Prostate gland (tissue), 2 donors: ENCODE data around the gene PAPOLA.

DNA sequence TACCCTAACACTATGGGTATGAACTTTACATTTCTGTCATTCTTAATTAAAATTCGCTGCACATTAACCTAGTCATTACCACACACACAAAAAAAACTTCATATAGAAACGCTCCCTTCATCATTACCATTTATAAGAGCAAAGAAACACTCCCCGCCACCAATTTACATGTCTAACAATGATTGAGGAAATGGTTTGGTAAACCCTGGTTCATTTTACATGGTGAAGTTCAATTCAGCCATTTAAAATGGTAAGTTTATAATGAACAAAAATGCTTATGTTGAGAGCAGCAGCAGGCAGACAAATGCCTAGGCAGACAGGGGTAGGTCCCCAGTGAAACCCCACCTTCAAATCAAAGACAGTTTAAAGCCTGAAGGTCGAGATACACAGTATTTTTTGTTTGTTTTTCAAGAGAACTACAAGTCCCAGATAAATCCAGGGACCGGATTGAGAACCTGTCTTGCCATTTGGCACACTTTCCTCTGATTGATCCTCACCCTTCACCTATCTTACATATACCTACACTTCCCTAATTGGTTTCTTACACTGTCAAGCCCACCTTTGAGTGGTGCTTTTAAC lies 11.4 kb downstream of the DICER1 start:
- PRO-cap = no peak
- RAMPAGE, long total RNA, 2 experiments = no peak in any of the 2 experiments

GRCh38 chr14:95183018-95183498 lies 25.7 kb upstream of the DICER1 start:
- PRO-cap = no peak
- RAMPAGE, long total RNA, 2 experiments = no peak in any of the 2 experiments

- PRO-cap = no peak
- RAMPAGE, long total RNA, 2 experiments = no peak in any of the 2 experiments
Measured at GRCh38 chr14:95210600-95211166, 53.4 kb upstream of the DICER1 start.

DNA sequence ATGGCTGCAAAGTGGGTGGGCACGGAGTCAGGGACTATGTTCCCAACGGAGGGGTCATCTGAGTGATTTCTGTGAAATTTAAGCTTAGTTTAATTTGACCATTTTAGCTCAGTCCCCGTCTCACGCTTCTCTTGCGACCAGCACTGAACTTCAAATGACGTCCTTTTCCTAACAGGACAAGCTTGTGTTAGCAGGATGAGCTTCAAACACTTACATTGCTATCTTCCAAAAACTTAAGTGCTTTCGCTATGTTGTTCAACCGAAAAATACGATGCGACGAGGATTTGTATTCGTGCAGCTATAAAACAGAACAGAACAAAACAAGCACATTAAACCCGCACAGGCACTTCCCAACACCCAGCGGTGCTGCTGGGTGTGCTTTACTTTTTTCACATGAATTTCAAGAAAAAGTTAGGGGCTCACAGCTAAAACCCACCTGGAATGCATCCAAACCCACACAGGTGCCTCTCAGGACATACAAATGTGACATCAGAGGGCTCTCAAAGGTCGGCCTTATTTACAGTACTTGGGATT lies 64.2 kb upstream of the DICER1 start:
- PRO-cap = no peak
- RAMPAGE, long total RNA, 2 experiments = no peak in any of the 2 experiments

GRCh38 chr14:95227259-95227802 lies 70.0 kb upstream of the DICER1 start:
- PRO-cap = no peak
- RAMPAGE, long total RNA, 2 experiments = no peak in any of the 2 experiments

DNA sequence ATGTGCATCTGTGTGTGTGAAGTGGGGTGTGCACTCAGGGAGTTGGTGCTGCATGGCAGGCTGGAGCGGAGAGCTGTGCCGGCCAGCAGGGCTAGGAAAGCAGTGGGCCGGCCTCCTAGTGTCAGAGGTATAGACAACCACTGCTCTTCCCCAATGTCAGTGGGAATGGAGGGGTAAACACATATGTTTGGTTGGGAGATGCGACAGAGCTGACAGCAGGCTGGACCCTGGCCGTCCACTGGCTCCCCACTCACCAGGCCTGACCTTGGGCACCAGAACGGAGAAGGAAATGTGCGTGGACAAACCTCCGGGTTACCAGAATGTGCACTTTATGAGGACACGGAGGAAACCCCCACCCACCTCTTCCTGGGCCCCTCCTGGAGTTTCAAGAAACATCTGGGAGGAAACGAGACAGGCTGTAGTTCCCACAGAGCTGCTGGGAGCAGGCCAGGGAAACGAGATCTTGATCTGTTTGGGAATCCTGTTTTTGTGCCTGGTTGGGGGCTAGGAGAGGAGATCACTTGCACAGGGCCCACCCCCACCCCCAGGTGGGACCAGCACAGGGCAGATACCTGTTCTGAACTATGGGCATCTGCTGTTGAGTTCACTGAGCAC lies 60.5 kb downstream of the CLMN start:
- PRO-cap = no peak
- RAMPAGE, long total RNA, 2 experiments = no peak in any of the 2 experiments

- PRO-cap = no peak
- RAMPAGE, long total RNA, 2 experiments = no peak in any of the 2 experiments
Measured at GRCh38 chr14:95272989-95274118, 46.4 kb downstream of the CLMN start.

DNA sequence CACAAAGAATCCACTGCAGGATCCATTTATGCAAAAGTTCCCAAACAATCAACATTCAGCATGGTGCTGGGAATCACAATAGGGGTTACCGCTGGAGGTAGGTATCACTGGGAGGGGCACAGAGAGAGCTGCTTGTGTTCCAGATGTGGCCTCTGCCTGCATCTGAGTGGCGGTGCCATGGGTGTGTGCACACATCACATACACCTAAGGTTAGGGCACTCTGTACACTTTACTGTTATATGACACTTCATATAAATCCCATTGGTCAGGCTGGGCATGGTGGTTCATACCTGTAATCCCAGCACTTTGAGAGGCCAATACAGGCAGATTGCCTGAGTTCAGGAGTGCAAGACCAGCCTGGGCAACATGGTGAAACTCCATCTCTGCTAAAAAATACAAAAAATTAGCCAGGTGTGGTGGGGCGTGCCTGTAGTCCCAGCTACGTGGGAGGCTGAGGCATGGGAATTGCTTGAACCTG lies 30.7 kb downstream of the CLMN start:
- PRO-cap = no peak
- RAMPAGE, long total RNA, 2 experiments = no peak in any of the 2 experiments

DNA sequence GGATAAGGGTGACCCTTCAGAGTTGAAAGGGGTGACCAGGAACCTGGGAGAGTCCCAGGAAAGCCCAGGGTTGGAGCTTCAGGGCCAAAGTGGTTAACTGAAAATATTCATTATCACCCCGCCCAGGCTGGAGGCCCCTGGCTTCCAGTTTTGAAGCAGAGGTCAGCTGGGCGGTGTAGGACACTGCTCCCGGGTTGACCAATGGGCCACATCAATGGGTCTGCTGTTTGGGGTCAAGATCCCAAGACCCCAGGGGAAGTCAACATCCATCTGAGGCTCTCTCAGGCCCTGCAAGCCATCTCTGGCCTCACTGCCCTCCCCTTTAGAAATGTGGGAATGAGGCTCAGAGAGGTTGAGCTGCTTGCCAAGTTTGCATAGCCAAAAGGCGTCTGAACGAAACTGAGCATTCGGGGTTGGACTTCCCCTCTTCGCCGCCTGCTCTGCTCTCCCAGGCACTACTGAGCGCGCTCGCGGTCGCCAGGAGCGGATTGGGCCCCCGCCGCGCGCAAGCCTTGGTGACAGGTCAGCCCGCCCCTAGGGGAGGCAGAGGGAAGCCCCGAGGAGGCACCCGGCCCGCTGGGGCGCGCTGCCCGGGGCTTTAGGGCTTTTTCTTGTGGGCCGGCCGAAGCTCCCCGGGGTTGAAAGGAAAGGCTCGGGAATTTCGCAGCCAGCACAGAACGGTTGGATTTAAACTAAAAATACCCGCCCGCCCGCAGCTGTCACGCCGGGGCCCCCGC lies 583 bp downstream of the SYNE3 start:
- PRO-cap = no peak
- RAMPAGE, long total RNA, 2 experiments = no peak in any of the 2 experiments

DNA sequence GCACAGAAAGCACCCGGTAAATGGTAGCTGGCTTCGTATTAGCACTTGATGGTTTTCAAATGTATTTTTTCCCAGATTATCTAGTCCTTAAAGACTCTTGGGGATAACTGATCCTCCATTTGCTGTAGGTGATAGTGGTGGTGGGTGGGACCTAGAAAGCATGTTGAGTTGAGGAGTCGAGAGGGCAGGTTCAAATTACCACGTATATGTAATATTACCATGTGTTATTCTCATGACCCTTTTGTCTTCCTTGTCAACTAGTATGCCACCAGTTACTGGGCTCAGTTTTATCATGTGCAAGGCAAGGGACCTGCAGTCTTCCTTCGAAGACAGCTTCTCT lies 1.8 kb downstream of the GLRX5 start:
- PRO-cap = no peak
- RAMPAGE, long total RNA, 2 experiments = no peak in any of the 2 experiments

DNA sequence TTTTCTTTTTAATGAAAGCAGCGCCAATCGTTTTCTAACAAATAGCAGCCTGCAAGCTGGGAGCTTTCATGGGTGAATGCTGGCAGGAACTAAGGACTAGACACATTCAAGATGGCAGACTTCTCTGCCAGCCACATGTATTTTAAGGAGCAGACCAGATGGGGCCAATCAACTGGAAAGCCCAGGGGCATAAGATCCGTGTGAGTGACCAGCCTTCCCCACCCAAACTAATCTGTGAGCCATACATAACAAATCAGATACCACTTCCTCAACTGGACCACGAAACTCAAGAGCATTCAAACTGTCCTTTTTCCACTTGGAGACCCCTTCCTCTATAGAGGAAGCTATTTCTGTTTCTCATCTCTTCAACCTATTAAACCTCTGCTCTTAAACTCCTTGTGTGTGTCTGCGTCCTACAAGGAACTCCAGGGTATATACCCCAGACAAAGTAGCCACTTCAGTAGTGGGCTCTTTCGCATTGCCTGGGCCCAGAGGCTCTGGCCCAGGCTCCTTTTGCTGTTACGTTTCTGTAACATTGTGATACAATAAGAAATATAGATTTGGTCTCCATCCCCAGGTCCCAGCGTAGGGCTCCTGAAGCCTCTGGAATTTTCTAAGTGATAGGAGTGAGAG lies 9.8 kb downstream of the TCL1B start:
- PRO-cap = no peak
- RAMPAGE, long total RNA, 2 experiments = no peak in any of the 2 experiments

GRCh38 chr14:96104376-96105090 lies 65.4 kb downstream of the C14orf132 start:
- PRO-cap = unidirectional peak, plus-strand start at chr14:96104913
- RAMPAGE, long total RNA, 2 experiments = no peak in any of the 2 experiments

- PRO-cap = no peak
- RAMPAGE, long total RNA, 2 experiments = no peak in any of the 2 experiments
Measured at GRCh38 chr14:96117047-96117653, 78.0 kb downstream of the C14orf132 start.

GRCh38 chr14:96203713-96204079 lies 943 bp upstream of the BDKRB2 start:
- PRO-cap = no peak
- RAMPAGE, long total RNA, 2 experiments = no peak in any of the 2 experiments

DNA sequence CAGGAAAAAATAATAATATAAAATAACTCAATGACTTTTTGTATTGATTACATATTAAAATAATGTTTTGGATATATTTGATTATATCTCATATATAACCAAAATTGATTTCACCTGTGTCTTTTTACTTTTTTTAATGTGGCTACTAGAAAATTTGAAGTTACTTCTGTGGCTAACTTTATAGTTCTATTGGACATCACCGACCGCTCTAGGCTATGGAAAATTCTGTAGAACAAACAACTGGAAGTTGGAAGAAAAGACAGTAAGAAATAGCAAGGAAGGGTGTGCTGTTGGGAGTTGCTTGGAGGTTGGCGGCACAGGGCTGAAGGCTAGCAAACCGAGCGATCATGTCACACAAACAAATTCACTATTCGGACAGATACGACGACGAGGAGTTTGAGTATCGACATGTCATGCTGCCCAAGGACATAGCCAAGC lies 18.1 kb downstream of the BDKRB2 start:
- PRO-cap = unidirectional peak, plus-strand start at position 283 of the sequence
- RAMPAGE, long total RNA, 2 experiments = no peak in any of the 2 experiments

DNA sequence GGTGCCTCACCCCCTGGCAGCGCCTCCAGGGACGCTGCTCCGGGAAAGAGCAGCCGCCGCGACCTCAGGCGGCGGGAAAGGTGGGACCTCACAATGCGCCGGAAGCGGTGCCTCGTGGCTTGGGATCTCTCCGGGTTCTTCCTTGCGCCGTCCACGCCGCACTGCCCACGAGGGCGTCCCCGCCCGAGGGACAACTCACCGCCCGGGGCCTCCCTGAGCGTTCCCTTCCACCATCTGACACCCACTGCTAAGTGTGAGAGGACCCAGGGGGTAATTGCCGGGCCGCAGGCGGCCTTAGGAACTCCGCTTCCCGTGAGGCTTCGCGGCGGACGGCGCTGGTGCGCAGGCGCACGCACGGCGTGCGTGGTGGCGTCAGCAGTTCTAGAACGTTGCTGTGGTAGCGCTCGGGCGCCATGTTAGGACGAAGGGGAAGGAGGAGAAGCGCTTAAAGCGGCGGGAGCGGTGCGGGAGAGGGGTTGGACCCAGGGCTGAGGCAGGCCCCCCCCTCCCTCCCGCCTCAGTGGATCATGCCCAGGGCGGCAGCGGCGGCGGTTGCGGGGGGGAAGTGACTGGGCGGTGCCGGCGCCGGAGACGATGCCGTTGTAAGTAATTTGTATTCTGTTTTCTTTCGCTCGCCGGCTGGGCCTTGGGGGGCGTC lies at the start of gene PAPOLA:
Gene PAPOLA, plus strand, starts transcription at position 384 of the 658 bp plus-strand sequence.
- PRO-cap = bidirectional peak, plus-strand start at position 414 of the sequence, minus-strand start at position 246 of the sequence
- RAMPAGE, long total RNA, 2 experiments = start-site peak on the plus strand in 2 of 2 experiments, centred at positions 431 to 495 of the sequence, 240 to 295 reads per replicate; start-site peak on the minus strand in 2 of 2 experiments, centred at positions 107 to 329 of the sequence, 6 to 13 reads per replicate

- PRO-cap = no peak
- RAMPAGE, long total RNA, 2 experiments = no peak in any of the 2 experiments
Measured at GRCh38 chr14:96797578-96798323, 569 bp downstream of the VRK1 start.

DNA sequence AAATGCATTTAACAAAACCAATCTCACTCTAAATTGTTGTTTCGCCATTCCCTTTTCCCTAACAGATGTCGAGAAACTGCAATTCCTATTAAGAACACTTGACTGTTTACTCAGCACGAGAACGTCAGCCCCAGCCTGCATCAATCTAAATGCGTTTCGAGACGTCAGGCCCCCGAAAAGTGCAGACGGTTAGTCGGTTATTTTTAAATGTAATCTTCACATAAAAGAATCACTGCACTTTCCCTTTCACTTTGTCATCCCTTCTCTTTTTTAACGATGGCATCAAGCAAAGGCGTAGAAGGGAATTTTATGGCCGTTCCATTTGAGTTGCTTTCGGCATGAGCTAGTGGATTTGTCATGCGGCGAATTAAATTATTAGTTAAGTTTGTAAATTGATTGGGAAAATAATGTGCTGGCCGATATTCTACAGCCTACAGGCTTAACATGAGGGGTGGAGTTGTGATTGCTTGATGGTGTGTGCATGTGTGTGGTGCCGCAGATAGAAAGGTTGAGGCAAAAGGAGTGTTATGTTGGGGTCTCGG lies 837.7 kb downstream of the VRK1 start:
- PRO-cap = no peak
- RAMPAGE, long total RNA, 2 experiments = no peak in any of the 2 experiments

- PRO-cap = no peak
- RAMPAGE, long total RNA, 2 experiments = no peak in any of the 2 experiments
Measured at GRCh38 chr14:97771460-97772207, 974.5 kb downstream of the VRK1 start.

DNA sequence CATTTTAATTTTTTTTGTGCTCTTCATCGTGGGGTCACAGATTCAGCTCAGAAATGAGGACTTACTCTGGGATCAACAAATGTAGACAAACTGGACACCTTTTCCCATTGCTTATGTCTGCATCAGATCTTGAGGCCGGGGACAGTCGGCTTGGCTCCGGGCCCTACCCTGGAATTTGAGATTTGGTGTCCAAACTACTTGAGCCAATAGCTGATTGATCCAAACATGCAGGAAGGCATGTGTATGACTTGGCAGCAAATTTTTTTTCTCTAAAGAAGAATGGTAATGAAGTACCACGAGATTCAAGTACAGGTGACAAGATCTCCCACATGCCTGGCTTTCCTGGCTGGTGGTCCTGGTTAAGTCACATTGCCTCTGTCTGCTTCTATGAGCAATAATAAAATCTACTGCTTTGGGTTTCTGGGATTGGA lies 1068.7 kb downstream of the VRK1 start:
- PRO-cap = no peak
- RAMPAGE, long total RNA, 2 experiments = no peak in any of the 2 experiments